A375 (cell line): ENCODE results near the gene SNRPA1.

- RAMPAGE, long total RNA = no peak
Observed at GRCh38 chr15:100930917-100931797, 12.0 kb downstream of the LRRK1 start.

GRCh38 chr15:101023916-101024599 is 104.9 kb downstream of the LRRK1 start:
- RAMPAGE, long total RNA = no peak

- RAMPAGE, long total RNA = no peak
Observed at GRCh38 chr15:101162489-101163160, 89.2 kb downstream of the CHSY1 start.

DNA sequence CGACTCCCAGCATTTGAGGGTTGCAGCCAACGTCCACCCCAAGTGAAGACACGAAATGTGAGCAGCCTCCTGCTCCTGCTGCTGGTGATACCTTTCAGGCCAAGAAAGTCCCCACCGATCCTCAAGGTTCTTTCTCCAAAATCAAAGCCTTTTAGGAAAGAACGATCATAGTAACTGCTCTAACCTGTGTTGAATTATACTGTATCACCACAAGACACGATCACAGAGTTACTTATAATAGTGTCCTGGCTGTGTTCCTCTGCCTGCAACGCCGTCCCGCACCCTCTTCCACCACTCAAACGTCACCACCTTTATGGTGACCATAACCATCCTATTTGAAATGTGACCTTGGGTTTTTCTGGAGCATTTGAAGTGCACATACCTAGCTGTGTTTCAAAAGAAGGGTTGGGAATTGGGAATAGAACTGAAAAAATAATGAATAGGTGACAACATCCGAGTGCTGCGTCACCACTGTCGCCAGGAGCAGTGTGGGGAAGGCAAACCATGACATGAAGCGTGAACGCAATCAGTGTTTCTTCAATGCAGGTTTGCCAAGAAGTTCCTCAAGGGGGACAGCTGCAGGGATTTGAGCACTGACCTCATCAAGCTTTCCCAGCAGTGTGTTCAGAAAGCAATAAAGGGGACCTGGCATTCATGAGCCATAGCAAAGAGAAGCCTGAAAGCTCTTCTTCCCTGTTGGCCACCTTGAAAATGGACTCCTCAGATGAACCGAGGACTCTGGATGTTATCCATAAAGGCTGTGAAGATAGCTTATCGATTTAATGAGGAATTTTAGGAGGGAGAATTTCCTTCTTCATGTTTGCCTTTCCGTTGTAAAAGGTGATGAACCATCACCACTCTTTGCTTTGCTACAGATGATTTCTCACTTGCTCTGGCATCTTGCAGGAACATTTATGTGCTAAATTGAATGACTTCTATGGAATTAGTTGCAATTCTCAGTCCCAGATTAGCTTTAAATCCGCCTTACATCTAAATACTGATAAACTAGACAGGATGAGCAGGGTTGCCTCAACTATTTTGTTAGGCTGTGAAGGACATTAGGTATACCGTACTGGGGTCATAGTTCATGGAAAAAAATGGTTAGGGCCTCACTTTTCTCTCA is 914 bp upstream of the SELENOS start:
- RAMPAGE, long total RNA = no peak

DNA sequence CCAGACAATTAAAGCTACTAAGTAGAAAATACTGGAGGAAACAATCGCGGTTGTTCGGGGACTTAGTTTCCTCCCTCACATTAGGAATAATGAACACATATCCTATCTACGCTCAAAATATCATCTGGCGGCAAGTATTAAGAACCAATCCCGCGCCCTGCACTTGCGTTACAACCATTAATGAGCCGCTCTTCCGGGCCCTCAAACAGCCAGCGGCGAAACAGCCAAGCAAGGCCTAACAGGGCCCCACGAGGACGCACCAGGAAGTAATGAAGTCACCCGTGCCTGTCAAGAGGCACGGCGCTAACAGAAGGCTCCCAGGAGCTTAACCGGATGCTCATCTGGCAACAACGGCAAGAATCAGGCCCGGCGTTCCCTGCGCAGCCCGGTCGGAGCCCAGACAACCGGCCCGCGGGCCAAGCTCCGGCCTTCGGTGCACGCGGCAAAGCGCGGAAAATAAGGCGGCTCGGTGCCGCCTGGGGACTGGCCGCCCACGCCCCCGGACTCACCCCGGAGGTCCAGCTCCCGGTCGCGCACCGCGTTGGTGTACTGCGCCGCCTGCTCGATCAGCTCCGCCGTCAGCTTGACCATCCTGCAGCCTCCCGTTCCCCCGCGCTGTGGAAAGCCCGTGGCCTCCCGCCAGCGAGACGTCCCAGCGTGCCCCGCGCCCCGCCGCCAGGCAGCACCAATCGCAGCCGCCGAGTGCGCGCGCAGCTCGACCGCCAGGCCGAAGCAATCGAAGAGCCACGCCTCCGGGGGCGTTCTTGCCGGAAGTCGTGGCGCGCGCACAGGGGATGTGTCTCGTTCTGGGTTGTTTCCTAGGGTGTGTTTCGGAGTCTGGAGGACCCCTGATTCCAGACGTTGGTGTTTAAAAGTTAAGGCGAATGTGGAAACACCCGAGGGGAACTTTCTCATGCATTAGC is at the start of gene SNRPA1:
Gene SNRPA1 (minus strand): TSS at position 661 of the 923 bp plus-strand sequence.
- RAMPAGE, long total RNA = no peak

- RAMPAGE, long total RNA = no peak
Observed at GRCh38 chr15:101320447-101321130, 25.5 kb upstream of the SNRPA1 start.

DNA sequence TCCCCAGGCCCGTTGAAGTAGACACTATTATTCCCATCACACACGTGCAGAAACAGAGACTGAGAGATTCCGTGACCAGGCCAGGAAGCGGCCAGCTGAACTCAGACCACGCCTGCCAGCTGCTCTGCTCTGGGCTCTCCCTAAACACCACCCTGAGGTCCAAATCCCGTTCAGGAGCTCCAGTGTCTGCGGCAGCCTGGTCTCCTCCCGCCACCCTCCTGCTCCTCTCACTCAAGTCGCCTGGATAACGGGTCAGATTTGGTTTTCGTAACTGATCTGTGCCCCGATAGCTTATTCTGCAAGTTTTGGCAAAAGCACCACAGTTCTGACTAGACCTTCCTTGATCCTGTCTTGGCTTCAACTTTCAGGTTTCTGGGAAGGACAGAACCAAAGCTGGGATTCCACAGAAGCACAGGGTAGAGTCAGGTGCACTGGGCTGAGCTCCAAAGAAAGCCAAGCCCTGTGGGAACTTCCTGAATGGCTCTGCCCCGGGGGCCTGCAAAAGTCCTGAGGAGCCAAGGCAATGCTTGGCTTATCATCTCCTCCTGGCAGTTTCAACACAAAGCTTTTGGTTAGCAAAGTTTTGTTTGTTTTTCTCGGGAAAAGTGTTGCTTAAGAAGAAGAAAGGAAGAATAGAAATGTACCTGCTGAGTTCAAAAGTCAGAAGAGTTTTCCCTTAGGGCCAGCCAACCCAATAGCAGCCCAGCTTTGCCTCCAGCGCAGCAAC is 53.8 kb upstream of the SNRPA1 start:
- RAMPAGE, long total RNA = no peak

GRCh38 chr15:101439174-101440461 is 49.9 kb downstream of the PCSK6 start:
- RAMPAGE, long total RNA = no peak

- RAMPAGE, long total RNA = no peak
Observed at GRCh38 chr15:101455205-101456043, 34.1 kb downstream of the PCSK6 start.